Panc1 (cell line): Measurements from ENCODE around the gene SNRPA1.

GRCh38 chr15:100202284-100202637 lies 139.5 kb downstream of the ADAMTS17 start:
- RRBS, 2 experiments = no CpG with 5 or more reads among the region's 3 CpGs

DNA sequence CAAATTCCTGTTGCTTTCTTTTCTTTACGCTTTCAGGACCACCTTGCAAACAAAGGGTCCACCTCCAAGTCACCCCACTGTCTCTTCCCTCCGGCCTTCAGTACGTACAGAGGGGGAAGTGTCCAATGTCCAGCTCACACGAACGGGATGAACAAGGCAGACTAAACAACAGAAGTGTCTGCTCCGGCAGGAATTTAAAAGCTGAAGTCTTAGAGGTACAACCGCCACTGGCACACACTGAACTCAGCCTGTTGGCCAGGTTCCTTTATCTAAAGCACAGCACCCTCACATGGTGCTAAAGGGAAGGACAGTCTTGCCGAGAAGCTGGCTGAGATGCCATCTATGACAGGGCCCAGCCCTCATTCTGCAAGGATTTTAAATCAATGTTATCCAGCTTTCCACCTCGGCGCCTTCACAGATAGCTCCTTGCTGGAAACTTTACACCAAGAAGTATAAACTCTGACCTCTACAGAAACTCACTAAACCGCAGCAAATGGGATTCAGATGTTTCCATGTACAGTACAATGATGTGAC lies 2.8 kb downstream of the ADAMTS17 start:
- RRBS, 2 experiments = 19 to 24% methylated on average over 3 of the region's 11 CpGs

GRCh38 chr15:100346703-100347345 lies 5.0 kb upstream of the ADAMTS17 start:
- RRBS, 2 experiments = no CpG with 5 or more reads among the region's 3 CpGs

GRCh38 chr15:100518258-100518624 lies 10.5 kb downstream of the CERS3 start:
- RRBS, 2 experiments = no CpG with 5 or more reads among the region's 2 CpGs

- RRBS, 2 experiments = 82 to 88% methylated on average over 23 to 26 of the region's 41 CpGs
Observed at GRCh38 chr15:100544541-100544943, 15.8 kb upstream of the CERS3 start.

GRCh38 chr15:100580380-100580756 lies 21.6 kb downstream of the LINS1 start:
- RRBS, 2 experiments = no CpG with 5 or more reads among the region's 4 CpGs

DNA sequence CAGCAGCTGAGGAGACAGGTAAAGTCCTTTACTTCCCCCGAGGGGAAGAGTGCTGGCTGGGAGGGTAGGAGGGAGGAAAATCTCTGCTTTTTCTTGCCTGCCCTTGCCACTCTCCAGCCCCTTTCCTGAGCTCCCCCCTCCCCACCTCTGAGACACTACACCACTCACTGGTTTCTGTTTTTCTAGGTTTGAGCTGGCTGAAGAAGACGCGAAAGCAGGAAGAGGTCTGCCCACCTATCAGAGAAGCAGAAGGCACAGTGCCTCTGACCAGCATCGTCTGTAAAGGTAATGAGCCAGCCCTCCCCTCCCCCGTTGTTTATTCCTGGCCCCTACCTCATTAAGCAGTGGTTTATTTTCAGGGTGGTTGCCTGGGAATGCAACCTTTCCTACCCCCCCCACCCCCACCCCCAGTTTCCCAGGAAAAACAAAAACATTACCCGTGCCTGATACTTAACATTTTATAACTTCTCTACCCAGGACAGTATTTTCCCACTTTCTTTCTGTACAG lies 694 bp downstream of the ASB7 start:
- RRBS, 2 experiments = no CpG with 5 or more reads among the region's 6 CpGs

DNA sequence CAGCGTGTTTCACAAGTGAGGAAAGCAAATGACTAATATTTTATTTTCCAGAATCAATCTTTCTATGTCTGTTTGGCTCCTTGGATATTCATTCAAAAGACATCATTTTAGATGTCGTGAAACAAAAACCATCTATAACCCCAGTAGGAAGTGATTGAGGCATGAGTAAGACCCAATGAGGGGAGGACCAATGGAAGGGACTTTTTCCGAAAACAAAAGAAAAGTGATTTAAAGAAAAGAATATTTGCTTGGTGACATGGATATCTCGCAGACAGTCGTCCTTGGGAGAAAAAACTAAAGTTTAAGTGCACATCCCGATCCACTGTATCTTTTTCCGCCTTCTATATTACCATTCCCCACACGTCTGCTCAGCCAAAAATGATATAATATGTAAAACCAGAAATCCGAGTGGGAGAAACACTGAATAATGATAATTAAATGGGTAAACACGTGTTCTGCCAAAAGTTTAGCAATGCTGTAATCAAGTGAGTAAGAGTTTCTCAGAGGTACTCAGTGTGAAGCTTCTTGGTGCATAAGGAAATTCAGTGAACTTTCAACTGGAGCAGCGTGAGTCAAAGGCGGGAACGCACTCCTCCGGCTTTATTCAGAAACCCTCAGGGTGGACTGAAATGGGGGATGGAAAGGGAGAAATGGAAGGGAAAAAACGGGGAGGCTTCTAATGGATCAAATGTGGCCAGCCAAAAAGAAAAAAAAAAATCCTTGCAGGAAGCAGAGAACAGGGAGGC lies 84.9 kb downstream of the ASB7 start:
- RRBS, 2 experiments = no CpG with 5 or more reads among the region's 15 CpGs

GRCh38 chr15:100694499-100695010 lies 92.2 kb downstream of the ASB7 start:
- RRBS, 2 experiments = no CpG with 5 or more reads among the region's 4 CpGs

DNA sequence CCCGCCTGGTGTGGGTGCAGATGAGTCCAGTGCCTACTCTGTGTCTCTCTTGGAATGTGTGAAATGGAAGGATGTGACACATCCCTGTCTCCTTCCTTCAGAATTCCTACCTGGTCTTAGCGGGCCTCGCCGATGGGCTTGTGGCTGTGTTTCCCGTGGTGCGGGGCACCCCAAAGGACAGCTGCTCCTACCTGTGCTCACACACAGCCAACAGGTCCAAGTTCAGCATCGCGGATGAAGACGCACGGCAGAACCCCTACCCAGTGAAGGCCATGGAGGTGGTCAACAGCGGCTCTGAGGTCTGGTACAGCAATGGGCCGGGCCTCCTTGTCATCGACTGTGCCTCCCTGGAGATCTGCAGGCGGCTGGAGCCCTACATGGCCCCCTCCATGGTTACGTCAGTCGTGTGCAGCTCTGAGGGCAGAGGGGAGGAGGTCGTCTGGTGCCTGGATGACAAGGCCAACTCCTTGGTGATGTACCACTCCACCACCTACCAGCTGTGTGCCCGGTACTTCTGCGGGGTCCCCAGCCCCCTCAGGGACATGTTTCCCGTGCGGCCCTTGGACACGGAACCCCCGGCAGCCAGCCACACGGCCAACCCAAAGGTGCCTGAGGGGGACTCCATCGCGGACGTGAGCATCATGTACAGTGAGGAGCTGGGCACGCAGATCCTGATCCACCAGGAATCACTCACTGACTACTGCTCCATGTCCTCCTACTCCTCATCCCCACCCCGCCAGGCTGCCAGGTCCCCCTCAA lies 146.3 kb downstream of the LRRK1 start:
- RRBS, 2 experiments = 95 to 96% methylated on average over 6 of the region's 29 CpGs

DNA sequence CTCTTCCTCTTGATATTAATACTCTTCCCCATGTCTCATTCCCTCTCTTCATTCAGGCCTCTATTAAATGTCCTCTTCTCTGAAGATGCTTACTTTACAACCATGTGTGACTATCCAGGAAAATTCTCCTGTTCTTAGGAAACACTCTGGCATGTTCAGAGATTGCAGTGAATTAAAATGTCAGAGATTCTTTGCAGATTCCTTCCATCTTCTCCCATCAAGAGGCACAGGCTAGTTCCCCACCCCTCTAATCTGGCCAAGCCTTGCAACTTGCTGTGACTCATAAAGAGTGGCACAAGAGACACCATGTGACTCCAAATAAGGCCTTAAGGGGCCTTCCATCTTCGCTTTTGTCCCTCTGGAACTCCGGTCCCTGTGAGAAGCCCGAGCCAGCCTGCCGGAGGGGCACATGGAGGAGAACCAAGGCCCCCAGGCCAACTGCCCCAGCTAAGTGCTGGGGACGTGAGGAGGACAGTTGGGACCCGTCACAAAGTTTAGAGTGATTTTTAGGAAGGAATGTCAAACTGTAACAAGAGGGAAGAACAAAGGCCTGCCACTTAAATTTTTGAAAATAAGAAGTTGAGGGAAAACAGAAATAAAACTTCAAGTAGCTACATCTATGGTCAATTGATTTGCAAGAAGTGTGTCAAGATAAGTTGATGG lies 128.3 kb downstream of the CHSY1 start:
- RRBS, 2 experiments = no CpG with 5 or more reads among the region's 6 CpGs

- RRBS, 2 experiments = no CpG with 5 or more reads among the region's 17 CpGs
Observed at GRCh38 chr15:101244858-101245858, 6.7 kb downstream of the CHSY1 start.

DNA sequence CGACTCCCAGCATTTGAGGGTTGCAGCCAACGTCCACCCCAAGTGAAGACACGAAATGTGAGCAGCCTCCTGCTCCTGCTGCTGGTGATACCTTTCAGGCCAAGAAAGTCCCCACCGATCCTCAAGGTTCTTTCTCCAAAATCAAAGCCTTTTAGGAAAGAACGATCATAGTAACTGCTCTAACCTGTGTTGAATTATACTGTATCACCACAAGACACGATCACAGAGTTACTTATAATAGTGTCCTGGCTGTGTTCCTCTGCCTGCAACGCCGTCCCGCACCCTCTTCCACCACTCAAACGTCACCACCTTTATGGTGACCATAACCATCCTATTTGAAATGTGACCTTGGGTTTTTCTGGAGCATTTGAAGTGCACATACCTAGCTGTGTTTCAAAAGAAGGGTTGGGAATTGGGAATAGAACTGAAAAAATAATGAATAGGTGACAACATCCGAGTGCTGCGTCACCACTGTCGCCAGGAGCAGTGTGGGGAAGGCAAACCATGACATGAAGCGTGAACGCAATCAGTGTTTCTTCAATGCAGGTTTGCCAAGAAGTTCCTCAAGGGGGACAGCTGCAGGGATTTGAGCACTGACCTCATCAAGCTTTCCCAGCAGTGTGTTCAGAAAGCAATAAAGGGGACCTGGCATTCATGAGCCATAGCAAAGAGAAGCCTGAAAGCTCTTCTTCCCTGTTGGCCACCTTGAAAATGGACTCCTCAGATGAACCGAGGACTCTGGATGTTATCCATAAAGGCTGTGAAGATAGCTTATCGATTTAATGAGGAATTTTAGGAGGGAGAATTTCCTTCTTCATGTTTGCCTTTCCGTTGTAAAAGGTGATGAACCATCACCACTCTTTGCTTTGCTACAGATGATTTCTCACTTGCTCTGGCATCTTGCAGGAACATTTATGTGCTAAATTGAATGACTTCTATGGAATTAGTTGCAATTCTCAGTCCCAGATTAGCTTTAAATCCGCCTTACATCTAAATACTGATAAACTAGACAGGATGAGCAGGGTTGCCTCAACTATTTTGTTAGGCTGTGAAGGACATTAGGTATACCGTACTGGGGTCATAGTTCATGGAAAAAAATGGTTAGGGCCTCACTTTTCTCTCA lies 914 bp upstream of the SELENOS start:
- RRBS, 2 experiments = no CpG with 5 or more reads among the region's 20 CpGs

DNA sequence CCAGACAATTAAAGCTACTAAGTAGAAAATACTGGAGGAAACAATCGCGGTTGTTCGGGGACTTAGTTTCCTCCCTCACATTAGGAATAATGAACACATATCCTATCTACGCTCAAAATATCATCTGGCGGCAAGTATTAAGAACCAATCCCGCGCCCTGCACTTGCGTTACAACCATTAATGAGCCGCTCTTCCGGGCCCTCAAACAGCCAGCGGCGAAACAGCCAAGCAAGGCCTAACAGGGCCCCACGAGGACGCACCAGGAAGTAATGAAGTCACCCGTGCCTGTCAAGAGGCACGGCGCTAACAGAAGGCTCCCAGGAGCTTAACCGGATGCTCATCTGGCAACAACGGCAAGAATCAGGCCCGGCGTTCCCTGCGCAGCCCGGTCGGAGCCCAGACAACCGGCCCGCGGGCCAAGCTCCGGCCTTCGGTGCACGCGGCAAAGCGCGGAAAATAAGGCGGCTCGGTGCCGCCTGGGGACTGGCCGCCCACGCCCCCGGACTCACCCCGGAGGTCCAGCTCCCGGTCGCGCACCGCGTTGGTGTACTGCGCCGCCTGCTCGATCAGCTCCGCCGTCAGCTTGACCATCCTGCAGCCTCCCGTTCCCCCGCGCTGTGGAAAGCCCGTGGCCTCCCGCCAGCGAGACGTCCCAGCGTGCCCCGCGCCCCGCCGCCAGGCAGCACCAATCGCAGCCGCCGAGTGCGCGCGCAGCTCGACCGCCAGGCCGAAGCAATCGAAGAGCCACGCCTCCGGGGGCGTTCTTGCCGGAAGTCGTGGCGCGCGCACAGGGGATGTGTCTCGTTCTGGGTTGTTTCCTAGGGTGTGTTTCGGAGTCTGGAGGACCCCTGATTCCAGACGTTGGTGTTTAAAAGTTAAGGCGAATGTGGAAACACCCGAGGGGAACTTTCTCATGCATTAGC lies at the start of gene SNRPA1:
Gene SNRPA1, minus strand, starts transcription at position 661 of the 923 bp plus-strand sequence.
- RRBS, 2 experiments = 1 to 7% methylated on average over 13 to 19 of the region's 85 CpGs

GRCh38 chr15:101348695-101349421 lies 53.8 kb upstream of the SNRPA1 start:
- RRBS, 2 experiments = no CpG with 5 or more reads among the region's 15 CpGs

GRCh38 chr15:101384638-101385240 lies 89.7 kb upstream of the SNRPA1 start:
- RRBS, 2 experiments = no CpG with 5 or more reads among the region's 7 CpGs

DNA sequence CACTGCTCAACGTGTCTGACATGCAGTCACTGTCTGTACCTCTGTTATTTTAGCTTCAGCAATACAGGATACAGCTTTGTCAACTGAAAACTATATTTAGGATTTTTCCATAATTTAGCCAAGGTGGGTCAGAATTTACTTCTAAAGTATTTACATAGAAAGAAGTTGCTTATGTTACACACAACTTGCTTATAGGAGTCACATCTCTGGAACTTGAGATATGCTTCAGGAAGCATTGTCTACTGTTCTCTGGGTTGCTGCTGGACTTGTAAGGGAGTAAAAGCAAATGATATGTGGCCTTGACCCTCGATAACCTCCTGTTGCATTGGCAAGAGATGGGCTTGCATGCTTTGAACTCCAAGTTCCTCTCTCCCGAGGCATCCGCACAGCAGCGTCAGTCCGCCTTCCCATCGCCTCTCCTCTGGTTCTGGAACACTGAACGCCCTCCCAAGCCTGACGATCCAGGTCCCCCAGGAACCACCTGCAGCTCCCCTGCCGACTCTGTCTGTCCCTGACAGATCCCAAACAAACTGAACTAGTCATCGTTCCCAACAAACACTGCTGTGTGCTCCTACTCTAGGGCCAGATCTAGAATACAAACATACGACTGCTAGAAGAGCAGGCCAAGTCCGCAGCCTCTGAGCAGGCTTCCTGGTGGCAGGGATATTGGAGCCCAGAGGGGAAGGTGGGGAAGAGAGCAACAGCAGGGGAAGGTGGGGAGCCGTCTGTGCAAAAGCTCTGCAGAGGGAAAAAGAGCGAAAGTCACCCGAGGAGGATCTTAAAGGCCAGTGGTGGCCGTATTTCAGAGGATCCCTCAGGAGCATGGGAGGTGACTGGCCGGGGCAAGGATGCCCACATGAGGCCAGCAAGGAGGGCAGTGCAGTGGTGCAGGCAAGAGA lies 51.0 kb downstream of the PCSK6 start:
- RRBS, 2 experiments = no CpG with 5 or more reads among the region's 18 CpGs

- RRBS, 2 experiments = 33 to 34% methylated on average over 2 of the region's 27 CpGs
Observed at GRCh38 chr15:101458316-101459141, 31.0 kb downstream of the PCSK6 start.

DNA sequence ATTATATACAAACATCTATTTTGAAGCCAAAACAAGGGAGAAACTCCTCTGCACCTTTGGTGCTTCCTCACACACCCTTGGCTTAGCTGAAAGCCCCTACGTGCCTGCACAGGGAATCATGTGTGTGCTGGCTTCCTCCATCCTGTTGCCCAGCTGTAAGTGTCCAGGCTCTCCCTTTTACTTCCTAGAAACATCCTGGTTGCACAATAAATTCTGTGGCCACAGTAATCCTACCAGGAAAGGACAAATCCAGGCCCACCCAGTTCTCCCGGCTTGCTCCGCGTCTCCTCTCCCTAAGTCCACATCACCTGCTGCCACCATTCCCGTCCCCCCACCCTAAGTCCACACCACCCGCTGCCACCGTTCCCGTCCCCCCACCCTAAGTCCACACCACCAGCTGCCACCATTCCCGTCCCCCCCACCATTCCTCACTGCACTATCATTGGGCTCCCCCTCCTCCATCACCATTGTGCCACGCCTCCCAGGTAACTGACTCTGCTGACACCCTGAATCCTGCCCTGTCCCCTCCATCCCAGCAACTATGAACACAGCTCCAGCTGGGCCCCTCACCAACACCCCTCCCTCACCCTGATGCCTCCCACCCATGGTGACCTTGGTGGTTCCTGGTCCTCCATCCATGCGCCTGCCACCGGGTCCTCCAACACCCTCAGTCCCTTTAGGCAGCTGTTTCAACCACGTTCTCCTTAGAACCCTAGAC lies 30.2 kb downstream of the PCSK6 start:
- RRBS, 2 experiments = no CpG with 5 or more reads among the region's 13 CpGs

DNA sequence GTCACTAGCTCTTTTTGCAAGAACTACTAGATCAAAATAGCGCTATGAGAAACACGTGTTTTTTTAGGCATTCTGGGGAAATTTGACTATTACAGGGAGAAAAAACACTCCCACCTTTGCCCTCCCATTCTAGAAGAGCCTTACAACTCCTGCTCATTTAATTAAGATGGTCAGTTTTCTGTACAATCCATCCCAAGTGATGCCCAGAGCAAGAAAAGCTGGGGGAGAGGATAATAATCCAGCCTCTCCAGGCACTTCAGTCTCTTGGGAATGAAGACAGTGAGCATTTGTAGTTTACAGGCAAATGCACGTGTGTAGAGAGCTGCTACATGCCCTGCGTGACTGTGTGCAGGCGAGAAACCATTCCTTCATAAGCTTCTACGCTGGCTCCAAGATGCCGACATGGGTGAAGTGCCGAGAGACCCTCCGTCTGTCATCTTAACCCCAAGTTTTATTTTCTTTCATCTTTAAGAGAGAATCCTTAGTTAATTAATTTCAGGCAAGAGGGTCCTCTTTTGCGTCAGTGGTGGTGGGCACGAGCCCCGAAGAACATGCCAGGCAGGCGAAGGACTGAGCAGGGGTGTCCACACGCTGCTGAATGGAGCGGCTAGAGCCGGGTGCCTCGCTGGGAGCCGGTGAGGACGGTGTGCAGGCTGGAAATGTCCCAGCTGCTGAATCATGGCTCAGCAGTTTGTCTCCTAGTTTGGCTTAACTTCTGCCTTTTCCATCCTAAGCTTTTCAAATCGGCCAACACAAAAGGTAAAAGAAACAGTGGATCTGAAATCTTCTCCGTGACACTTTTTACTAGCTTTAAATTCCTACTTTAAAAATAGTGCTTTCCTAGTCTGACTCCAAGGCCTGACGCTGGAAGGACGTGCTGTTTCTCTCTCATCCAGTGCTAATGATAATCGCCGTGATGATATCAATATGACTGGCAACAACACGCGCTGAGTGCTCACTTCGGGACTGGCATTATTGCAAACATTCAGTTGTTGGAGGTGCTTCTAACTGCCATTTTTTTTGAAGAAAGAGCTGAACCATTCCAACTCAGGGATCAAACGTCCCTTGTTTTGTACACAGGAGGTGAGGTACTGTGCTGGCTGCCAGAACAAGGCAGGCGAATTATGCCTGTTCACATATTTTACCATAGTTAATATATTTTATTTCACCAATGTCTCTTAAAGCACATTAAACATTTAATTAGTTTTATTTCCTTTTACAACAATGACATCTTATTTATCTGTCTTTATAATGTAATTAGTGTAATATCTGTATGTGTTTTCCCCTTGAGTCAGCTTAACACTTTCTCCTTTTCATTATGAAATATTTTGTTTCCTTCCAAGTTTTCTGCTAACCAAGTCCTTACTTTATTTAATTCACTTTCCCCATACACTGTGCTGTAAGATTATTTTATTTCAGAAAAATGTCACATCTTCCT lies 19.9 kb downstream of the PCSK6 start:
- RRBS, 2 experiments = no CpG with 5 or more reads among the region's 30 CpGs